Measurements from ENCODE around the genes EIPR1 and RNASEH1.

DNA sequence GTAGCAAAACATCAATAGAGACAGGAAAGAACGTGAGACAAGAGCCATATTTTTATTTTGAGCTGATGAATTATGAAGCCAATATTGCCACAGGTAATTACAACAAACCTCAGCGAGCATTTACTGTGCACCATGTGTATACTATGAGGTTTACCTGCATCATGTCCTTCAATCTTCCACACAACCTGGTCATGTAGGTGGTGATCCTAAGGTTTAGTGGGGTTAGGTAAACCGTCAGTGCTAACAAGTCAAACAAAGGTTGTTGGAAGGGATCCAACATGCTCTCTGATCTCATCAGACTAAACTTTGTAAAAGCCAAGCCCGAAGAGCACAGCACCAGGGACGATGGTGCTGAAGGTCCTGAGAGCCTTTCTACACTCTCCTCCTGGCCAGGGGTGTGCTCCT lies 29.5 kb downstream of the SH3YL1 start:
- RRBS = no CpG with 5 or more reads among the region's 5 CpGs

- RRBS = no CpG with 5 or more reads among the region's 15 CpGs
Observed at GRCh38 chr2:249474-250008, 14.3 kb downstream of the SH3YL1 start.

GRCh38 chr2:430578-431114 lies 142.8 kb upstream of the ALKAL2 start:
- RRBS = no CpG with 5 or more reads among the region's 13 CpGs

- RRBS = no CpG with 5 or more reads among the region's 10 CpGs
Observed at GRCh38 chr2:589421-590112, 87.6 kb downstream of the TMEM18 start.

DNA sequence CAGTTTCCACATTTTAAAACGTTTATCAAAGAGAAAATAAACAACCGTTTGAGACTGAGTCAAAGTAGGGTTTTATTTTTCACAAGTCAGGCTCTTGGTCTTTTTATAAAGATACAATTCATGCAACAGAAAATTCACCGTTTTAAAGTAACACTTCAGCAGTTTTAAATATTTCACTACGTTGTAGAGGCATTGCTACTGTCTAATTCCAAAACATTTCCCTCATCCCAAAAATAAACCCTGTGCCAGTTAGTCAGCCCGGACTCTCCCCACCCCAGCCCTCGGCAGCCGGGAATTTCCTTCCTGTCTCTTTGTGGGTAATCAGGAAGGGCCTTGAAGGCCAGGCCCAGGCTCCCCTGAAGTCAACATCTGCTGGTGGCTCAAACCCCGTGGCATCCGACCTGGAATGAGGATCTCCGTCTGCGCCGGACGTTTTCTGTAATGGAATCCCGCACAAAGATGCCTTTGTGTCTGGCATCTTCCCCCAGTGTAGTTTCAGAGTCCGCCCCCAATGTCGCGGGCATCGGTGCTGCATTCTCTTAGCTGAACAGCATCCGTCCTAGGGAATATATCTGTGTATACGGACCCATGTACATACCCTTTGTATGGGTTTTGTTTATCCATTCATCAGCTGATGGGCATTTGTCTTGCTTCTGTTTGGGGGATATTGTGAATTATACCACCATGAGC lies 219.6 kb downstream of the SNTG2 start:
- RRBS = no CpG with 5 or more reads among the region's 20 CpGs

GRCh38 chr2:1227293-1227624 lies 186.0 kb upstream of the TPO start:
- RRBS = no CpG with 5 or more reads among the region's 14 CpGs

GRCh38 chr2:1631541-1632215 lies 112.6 kb downstream of the PXDN start:
- RRBS = no CpG with 5 or more reads among the region's 6 CpGs

DNA sequence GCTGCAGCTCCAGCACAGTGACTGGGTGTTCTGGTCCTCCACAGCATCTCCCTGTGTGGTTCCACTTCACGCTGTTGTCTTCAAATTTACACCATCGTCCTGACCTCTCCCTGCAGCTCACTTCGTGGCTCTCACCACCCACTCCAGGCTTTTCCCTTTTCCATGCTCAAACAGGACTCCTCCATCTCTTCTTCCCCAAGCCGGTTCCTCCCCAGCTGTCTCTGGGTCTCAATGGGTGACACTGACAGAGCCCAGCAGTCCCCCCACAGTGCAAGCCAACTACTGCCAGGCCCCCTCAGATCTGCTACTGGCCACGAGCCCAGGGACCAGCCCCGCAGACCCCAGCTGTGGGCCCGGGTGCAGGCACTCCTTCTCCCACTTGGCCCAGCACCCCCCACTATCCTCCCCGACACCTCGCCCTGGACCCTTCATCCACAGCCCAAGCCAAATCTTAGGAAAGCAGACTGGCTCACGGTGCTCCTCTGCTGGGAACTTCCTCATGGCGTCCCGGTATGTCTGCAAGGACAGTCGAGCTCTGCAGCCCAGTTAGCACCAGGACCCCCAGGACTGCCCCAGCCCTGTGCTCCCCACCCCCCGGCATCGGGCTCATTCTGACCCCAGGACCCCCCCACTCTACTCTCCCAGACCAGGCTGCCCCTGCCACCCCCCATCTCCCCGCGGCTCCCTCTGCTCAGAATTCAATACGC lies 86.0 kb downstream of the PXDN start:
- RRBS = 97% methylated on average over 3 of the region's 18 CpGs

- RRBS = no CpG with 5 or more reads among the region's 12 CpGs
Observed at GRCh38 chr2:1742247-1742567, 2.1 kb downstream of the PXDN start.

GRCh38 chr2:1823279-1823886 lies 79.1 kb upstream of the PXDN start:
- RRBS = no CpG with 5 or more reads among the region's 18 CpGs

DNA sequence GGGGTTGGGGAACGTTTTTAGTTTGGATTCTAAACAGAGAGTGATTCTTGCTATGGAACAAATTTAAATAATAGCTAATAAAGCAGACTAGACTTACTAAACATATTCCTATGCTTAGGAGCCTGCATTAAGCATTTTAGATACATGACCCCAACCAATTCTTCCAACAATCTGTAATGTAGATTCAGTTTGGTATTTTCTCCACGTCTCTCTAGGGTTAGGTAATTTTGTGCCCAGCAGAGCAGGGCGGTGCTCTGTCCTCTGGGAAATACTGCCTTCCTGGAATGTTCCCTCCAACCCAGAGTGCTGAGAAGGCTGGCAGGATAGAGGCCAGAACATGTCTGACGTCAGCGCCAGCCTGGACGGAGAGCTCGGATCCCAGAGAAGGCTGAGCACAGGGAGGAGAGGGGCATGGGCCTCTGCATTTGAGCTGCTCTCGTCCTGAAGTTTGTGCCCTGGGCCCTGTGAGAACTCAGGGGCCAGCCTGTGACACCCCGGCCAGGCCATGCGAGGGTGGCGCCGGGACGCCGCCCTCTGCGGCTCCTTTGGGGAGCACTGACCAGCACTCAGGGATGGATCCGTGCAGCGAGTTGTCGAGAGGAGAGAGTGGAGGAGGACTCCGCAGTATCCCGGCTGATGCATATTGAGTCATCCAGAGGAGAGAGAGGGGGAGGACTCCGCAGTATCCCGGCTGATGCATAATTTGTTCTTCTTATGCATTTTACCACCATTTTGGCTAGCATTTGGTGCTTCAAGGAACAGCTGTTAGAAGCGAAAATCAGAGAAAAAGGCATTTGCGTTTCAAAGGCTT lies 80.0 kb upstream of the PXDN start:
- RRBS = 93% methylated on average over 4 of the region's 24 CpGs

DNA sequence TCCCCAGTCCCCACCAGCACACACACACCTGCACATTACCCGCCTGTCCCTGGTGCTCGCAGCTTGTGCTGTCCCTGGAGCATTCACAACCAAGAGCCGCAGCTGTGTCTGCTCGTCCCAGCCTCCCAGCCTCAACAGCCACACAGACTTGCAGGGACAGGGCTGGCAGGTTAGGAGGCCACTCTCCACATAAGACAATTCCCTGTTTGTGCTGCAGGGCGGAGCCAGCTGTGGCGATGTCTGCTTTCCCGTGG lies 331.3 kb upstream of the MYT1L start:
- RRBS = no CpG with 5 or more reads among the region's 7 CpGs

DNA sequence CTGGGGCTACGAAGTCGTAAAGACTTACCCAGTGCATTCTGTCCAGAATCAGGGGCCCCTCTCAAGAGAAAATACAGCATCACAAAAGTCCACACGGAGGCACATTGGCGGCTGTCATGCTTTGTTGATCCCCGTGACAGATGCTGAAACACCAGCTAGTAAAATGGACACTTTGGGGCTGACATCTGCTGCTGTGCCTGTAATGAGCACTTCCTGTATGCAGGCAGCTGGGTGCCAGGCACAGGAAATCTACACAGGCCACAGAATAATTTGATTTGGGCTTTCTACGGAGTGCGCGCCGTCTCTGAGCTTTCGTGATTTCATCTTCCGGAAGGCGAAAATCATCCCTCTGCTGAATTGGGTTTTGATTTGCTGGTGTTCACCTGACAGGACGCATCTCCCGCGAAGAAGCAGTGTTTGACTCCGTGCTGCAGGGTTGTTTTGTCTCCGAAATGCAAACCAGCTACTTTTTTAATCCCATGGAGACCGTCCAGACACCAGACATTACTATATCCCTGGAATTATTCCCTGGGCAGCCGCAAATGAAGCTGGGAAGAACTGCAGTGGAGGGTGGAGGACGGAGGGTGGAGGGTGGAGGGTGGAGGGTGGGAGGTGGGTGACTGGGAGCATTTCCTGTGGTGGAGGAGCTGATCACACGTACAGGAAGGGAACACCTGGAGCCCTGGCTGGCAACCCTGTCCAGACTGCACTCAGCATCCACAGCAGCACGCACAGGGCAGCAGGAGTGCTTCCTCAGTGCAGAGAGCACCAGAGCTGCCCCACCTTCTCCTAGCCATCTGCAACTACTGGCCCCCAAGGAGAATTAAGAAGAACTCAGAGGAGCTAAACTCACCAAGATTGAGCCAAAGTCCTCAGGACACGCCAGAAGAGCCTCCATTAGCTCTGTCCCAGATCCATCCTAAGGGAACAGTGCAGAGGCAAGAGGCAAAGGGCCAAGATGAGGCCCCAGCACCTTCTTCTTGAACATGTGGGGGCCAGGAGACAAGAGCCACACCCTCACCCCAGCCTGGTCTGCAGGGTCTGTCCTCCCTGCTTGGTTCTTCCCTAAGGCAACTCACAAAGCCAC lies 250.1 kb downstream of the EIPR1 start:
- RRBS = no CpG with 5 or more reads among the region's 23 CpGs

GRCh38 chr2:3337822-3338297 lies 39.8 kb downstream of the EIPR1 start:
- RRBS = no CpG with 5 or more reads among the region's 8 CpGs

- RRBS = 2% methylated on average over 6 of the region's 52 CpGs
Observed at GRCh38 chr2:3377155-3378109, at the start of gene EIPR1. Gene EIPR1 (minus strand): TSS chr2:3377818.

GRCh38 chr2:3422037-3422677 lies 42.7 kb downstream of the TRAPPC12 start:
- RRBS = 95% methylated on average over 5 of the region's 14 CpGs

GRCh38 chr2:3492682-3493545 lies 26.4 kb downstream of the ADI1 start:
- RRBS = 29% methylated on average over 7 of the region's 35 CpGs

GRCh38 chr2:3505685-3506341 lies 13.5 kb downstream of the ADI1 start:
- RRBS = no CpG with 5 or more reads among the region's 7 CpGs

DNA sequence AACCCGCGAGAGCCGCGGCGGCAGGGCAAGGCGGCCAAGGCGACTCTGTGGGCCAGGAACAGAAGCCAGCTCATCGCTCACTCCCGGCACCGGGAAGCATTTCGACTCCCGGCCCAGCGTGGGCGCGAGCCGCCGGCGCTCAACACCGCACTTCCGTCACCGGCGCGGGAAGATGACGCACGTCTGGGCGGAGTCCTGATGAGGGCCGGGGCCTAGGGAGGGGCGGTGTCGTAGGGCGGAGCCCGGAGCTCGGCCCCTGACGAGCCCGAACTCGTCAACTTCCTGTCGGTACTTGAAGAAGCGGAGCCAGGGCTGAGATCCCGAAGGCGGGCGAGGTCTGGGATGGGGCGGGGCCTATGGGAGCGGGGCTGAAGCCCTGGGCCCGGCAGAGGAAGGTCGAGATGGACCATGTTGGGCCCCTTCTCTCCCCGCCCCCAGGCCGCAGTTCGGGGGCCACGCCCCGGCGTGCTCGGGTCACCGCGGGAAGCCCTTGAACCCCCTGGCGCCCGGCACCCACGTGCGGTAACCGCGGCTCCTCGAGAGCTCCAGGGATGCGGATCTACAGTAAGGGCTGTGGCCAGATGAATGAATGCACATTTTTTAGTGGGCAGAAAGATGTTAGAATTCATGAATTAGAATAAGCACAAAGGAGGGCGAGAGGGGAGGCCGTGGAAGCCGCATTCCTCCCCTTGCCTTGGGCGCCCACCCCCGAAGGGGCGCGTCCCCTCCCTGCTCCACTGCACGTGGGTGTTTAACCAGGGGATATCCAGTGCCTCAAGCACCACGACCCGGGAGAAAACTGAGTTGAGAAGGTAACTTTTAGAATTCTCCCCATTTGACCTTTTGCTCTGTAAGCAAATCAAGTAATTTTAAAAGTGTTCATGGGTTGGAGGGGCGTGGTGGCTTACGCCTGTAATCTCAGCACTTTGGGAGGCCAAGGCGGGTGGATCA lies at the start of gene RNASEH1:
TSS of gene RNASEH1 (minus strand) at position 147 of the 951 bp plus-strand sequence.
- RRBS = 2% methylated on average over 20 of the region's 74 CpGs

GRCh38 chr2:3604635-3605110 lies 9.8 kb downstream of the COLEC11 start:
- RRBS = no CpG with 5 or more reads among the region's 6 CpGs